UCH-1 (cell line): ENCODE measurements around a stretch of chr19.

DNA sequence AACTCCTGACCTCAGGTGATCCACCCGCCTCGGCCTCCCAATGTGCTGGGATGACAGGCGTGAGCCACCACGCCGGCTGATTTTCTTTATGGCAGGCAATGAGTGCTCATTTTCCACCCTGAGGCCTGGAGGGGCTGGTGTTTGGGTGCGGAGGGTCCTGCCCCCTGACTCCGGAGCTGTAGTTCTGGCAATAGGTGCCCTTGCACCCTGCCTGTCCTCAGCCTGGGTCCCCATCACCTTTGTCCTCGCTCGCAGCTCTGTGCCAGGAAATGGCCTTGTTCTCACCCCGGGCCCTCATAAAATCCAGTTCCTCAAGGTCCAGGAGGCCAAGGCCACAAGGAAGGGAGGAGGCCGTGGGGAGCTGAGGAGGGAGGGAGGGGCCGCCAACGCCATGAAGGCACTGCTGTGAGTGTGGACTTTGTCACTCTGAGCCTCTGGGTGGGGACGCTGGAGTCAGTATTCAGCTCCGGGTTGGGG lies 9.3 kb upstream of the GNA11 start:
- RRBS, result 88% methylated on average over 1 of the region's 15 CpGs

GRCh38 chr19:3098034-3098396 lies 3.9 kb downstream of the GNA11 start:
- RRBS, result no CpG with 5 or more reads among the region's 15 CpGs

GRCh38 chr19:3100802-3101621 lies 6.8 kb downstream of the GNA11 start:
- RRBS, result 95% methylated on average over 5 of the region's 29 CpGs

GRCh38 chr19:3107789-3108310 lies 13.7 kb downstream of the GNA11 start:
- RRBS, result no CpG with 5 or more reads among the region's 13 CpGs

DNA sequence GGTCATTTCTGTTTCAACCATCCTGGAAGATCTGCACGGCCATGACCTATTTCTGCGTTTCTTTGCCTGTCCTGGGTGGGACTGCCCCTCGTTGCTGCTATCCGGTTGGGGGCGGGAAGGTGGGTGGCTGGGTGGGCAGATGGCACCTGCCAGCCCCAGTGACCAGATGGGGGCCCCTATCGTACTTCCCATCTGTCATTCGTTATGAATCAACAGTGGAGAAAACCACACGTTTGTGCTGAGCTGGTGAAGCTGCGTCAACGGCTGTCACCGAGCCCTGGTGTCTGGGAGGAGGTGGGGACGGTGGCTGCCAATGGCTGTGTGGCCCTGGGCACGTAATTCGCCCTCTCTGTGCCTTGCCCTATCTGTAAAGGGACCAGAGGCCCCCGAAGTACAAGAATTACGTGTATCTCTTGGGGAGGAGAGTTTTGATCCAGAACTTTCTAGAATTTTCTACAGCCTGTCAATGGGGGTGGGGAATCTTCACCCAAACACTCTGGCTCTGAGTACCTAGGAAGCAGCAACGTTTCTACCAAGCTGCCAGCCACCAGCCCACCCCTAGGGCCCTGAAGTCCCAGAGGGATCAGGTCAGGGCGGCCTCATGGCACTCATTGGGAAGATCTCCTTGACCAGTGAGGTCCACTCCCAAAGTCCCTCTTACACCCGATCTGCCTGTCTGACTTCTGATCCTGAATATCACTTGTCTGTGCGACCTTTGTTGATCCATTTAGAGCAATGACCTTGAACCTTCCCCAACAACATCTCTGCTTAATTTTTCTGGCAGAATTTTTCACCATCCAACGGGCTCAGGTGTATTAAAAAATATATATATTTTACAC lies 2.3 kb upstream of the GNA15 start:
- RRBS, result no CpG with 5 or more reads among the region's 21 CpGs

DNA sequence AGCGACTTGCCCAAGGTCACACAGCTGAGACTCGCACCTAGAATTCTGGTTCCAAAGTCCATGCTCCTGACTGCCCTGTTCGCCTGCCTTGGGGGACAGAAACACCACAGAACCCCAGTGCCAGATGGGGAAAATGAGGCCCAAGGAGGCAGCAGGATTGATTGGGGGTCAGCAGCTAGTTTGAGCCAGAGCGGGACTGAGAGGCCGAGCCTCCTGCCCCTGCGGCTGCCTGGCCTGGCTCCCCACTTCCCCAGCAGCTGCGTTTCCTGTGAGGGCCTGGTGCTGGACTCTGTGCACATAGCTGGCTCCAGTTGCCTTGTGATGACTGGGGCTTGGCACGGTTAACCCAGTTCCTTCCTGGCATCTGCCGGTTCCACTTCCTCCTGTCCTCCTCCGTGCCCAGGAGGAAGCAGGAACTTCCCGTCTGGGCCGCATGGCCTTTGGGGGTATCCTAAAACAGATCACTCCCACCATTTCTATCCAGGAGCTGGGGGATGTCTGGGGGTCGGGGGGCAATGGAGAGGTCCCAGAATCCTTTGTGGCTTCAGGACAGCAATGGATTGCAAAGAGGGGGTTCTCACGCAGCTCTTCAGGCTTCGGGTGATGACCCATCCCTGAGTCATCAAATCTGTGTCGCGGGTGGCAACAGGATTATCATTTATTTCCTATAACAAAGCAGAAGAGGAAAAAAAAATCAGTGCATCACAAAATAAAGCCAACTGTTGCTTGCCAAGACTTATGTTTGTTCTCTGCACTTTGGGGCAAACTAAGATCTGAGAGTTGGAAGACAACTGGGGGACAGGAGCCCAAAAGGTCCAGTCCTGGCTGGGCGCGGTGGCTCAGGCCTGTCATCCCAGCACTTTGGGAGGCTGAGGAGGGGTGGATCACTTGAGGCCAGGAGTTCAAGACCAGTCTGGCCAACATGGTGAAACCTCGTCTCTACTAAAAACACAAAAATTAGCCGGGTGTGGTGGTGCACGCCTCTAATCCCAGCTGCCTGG lies 6.2 kb downstream of the GNA15 start:
- RRBS, result no CpG with 5 or more reads among the region's 22 CpGs

DNA sequence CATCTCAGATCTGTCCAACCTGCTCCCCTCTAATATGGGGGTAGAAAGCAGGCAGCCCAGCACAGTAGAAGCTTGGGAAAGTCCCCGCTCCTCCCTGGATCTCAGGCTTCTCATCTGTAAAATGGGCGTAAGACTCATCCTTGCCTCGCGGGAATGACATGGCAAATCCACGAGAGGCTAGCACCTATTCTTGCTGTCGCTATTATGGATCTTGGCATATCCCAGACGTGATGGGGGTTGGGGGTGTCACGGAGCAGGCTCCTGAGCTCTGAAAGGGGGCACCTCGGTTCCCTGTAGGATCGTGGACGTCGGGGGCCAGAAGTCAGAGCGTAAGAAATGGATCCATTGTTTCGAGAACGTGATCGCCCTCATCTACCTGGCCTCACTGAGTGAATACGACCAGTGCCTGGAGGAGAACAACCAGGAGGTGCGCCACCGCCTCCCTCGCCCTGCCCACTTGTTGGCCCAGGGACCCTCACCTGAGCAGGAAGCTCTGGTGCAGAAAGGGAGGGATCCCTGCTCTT lies 19.8 kb downstream of the GNA15 start:
- RRBS, result no CpG with 5 or more reads among the region's 20 CpGs

DNA sequence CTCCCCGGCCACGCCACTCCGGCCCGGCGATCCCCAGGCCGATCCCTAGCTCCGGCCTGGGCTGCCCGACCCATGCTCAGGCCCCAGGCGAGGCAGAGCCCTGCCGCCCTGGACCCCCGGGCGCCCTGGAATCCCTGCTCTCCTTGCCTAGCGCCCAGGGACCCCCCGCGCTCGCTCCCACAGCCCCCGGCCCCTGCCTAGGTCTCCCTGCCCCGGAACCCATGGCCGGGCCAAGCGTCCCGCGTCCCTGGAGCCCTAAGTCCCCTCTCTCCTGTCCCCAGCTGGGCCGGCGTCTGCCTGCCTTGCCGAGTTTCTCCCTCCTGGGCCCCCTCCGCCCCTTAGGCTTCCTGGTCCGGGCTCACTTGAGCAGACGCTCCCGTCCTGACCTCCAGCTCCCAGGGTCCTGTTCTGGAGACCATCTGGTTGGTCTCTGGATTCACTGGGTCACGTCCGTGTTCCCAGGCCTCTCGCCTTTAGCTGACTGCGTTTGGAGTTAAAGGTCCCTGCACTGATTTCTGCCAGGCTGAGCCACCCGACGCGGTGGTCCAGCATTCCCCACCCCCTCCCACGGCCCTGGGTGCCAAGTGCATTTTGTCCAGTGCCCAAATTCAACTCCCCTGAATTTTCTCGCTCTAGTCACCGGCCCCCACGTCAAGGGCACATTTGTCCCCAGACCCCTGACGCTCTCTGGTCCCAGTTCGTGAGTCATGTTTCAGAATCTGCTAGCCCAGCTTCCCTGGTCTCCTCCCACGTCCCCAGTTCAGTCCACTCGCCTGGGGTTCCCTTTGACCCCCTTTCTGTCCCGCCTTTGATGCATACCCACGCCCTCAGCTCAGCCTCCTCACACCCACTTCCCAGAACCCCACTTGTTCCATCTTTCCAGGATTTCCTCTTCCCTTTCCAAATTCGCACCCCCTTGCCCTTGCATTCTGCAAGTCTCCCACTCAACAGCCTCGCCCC lies 801 bp downstream of the NCLN start:
- RRBS, result 4% methylated on average over 20 of the region's 48 CpGs

GRCh38 chr19:3188659-3189489 lies 3.1 kb downstream of the NCLN start:
- RRBS, result no CpG with 5 or more reads among the region's 31 CpGs

DNA sequence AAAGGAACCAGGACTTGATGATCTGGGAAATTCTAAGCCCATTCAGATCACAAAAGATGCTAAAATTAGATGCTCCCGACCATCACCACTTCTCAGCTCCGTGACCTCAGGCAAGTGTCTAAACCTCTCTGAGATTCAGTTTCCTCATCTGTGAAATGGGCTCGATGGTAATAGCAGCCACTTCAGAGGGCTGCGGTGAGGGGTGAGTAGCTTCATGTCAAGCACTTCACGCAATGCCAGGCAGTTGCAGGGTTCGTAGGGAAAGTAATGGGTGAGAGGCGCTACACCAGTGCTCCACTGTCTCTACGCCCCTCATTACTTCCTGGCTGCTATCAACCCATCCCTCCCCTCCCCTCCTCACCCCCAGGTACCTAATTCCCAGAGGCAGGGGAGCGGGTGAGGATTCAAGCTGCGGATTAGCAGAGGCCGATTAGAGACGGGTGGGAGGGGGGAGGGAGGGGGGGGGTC lies 8.9 kb upstream of the NFIC start:
- RRBS, result no CpG with 5 or more reads among the region's 12 CpGs

GRCh38 chr19:3360148-3361098 lies 6.0 kb upstream of the NFIC start:
- RRBS, result 3% methylated on average over 62 of the region's 111 CpGs

DNA sequence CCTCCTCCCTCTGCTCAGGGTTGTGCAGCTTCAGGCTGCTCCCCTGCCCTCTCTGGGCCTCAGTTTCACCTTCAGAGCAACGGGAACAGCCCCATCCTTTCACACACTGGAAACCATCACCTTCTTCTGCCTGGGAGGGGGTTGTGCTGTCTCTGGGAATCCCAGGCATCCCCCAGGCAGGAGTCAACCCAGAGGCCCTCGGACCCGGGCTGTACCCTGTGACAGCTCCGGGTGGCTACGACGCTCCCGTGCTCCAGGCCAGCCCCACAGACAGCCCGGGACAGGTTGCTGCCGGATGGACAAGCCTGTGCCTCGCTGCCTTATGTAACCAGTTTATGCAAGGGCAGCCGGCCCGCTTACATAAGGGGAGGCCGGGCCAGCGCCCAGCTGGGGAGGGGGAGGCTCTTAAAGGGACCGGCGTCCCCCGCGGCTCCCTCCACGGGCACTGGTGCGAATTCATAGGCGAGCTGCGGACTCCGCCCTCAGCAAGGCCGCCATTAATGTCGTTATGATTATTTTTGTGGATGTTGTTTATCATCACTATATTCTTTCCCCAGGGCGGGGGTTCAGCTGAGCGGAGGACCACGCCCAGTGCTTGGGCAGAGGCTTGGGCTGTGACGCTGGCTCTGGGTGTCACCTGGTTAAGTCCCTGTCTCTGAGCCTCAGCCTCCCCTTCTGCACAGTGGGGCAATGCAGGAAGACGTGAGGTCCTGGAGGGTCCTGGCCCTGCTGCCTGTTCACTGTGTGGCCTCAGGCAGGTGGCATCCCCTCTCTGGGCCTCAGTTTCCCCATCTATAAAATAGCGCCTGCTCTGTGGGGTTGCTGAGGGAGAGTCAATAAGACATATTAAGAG lies 32.3 kb downstream of the NFIC start:
- RRBS, result 17% methylated on average over 10 of the region's 31 CpGs

GRCh38 chr19:3458251-3458531 lies 22.1 kb downstream of the SMIM24 start:
- RRBS, result 70% methylated on average over 2 of the region's 9 CpGs

DNA sequence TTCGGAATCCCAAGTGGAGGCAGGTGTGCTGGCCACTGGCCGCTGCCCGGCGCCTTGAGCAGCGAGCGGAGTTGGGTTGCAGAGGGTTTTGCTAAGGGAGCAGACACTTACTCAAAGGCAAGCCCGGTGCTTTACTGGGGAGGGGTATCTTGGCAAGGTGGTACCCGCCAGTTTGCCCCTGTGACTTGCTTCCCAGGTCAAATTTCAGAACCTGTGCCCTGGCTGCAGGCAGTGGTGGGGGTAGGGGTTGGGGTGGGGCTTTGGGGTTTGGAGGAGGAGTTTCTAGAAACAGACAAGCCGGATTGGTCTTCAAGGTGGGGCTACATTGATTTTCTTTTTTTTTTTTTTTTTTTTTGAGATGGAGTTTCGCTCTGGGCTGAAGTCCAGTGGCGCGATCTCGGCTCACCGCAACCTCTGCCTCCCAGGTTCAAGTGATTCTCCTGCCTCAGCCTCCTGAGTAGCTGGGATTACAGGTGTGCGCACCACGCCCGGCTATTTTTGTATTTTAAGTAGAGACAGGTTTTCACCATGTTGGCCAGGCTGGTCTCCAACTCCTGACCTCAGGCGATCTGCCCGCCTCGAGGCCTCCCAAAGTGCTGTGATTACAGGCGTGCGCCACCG lies 1.9 kb downstream of the FZR1 start:
- RRBS, result 88% methylated on average over 5 of the region's 23 CpGs

DNA sequence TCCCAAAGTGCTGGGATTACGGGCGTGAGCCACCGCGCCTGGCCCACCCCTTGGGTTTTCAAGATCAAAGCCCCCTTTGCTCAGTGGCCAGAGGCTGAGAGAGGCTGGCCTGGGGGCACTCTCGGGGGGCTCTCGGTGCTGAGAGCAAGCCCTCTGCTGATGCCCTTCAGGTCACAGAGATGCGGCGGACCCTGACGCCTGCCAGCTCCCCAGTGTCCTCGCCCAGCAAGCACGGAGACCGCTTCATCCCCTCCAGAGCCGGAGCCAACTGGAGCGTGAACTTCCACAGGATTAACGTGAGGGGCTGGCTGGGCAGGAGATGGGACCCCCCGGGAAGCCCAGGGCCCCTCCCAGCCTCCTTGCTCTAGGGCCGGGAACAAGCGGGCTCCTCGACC lies 13.3 kb upstream of the TEKTIP1 start:
- RRBS, result 55% methylated on average over 6 of the region's 19 CpGs

DNA sequence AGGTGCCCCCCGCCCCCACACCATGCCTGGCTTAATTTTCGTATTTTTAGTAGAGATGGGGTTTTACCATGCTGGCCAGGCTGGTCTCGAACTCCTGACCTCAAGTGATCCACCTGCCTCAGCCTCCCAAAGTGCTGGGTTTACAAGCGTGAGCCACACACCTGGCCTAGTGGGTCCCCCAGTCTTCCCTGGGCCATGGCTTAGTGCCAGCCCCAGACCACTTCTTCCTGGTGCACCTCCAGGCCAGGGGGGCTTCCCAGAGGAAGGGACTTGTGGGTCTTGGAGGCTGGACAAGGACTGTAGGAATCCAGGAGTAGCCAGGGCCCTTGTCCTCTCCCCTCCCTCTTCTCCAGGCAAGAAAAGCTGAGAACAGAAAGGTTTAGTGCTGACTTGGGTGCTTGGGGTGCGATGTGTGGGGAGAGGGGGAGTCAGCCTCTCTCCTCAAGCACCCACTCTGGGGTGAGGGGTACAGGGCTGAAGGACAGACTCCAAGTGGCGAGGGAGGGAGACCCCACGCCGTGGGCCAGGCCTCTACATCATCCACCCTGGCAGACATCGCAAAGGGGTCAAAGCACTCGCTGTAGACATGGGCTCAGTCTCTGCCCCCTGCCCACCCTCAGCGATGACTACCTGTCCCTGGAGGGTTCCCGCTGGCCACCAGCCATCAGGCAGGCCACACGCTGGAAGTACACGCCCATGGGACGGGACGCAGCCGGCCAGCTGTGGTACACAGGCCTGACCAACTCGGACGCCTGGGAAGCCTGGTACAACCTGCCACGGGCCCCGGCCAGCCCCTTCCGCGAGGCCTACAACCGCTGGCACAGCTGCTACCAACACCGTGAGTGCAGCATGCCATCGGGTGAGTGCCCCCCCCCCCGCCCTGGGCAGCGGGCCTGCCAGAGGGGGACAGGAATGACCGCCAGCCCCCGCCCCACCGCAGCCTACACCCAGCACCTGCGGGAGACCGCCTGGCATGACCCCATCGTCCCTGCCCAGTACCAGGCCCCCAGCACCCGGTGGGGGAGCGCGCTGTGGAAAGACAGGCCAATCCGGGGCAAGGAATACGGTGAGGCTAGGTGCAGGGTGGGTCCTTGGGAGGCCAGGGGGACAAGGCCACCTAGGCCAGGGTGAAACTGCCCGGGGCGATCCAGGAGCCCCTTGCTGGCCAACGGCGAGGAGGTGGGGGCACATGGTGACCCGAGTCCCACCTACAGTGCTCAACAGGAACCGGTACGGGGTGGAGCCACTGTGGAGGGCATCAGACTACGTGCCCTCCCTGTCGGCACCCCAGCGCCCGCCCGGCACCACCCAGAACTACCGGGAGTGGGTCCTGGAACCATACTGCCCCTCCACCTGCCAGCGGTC lies 4.1 kb downstream of the TEKTIP1 start:
- RRBS, result 53% methylated on average over 18 of the region's 53 CpGs

DNA sequence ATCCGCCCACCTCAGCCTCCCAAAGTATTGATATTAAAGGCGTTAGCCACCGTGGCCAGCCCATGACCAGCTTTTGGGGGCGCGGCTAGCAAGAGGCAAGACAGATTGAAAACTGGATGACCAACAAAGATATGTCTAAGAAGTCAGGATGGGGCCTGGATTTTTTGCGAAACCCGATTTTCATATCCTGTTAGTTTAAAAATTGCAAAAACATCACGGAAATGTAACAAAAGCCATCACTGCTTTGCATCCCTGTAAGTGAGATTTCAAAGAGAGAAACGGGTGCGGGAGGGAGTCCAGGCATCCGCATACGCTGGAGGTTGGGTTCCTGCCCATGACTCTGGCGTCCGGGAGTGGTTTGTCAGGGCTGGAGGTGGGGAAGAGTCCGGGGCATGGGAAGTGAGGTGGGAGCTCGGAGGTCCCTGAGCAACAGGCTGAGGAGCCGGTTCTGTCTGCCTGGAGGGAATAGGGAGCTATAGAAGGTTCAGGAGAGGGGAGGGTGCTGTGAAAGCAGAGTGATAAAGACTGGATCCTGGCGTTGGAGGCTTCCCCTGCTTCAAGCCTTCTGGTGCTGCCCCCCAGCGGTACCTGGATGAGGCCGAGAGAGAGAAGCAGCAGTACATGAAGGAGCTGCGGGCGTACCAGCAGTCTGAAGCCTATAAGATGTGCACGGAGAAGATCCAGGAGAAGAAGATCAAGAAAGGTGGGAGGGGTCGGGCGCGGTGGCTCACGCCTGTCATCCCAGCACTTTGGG lies 2.4 kb downstream of the HMG20B start:
- RRBS, result 94% methylated on average over 3 of the region's 27 CpGs

GRCh38 chr19:3613664-3614169 lies 7.0 kb upstream of the TBXA2R start:
- RRBS, result no CpG with 5 or more reads among the region's 15 CpGs

DNA sequence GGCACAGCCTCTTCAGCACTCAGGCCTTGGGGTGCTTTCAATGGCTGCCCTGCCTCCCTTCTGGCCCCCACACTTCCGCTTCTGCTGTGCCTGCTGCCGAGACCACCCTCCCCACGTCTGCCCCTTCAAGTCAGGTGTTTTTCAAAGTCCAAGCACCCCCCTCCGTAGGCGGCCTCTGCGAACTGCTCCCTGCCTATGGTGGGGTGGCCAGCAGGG lies 9.6 kb upstream of the CACTIN start:
- RRBS, result no CpG with 5 or more reads among the region's 6 CpGs

GRCh38 chr19:3648192-3648812 lies 21.7 kb upstream of the CACTIN start:
- RRBS, result no CpG with 5 or more reads among the region's 28 CpGs